ENCODE data around the gene HSPD1.

GRCh38 chr2:196165683-196165958 is 5.8 kb downstream of the STK17B start:
- PRO-cap: no peak

DNA sequence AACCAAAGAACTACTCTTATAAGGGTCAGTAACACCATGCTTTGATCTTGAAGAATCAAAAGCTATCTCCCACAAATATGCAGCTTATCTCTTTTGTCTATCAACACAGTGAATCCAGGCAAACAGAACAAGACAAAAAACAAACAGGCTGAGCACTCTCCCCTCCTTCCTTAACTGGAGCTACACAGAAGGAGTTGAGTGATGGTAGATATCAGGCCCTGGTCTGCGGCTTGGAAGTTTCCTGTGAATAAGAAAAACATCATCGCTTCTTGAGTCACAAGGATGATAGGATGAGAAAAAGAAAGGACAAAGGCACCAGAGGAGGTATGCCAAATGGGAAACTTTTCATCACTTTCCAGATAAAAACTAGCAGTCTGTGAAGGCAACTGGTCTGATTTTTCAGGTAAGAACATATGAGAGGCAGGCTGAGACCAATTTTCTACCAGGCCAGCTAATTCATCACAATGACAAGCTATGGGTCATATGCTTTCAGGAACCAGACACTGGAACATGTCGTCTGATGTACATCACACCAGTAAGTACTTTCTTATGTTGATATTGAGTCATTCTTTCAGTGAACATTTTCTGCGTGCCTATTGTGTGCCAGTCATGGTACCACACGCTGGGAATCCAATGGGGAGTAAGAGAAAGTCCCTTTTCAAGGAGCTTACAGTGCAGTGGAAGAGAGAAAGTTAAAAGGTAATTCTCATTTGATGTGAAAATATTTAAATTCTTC is 88.6 kb upstream of the STK17B start:
- PRO-cap: no peak

DNA sequence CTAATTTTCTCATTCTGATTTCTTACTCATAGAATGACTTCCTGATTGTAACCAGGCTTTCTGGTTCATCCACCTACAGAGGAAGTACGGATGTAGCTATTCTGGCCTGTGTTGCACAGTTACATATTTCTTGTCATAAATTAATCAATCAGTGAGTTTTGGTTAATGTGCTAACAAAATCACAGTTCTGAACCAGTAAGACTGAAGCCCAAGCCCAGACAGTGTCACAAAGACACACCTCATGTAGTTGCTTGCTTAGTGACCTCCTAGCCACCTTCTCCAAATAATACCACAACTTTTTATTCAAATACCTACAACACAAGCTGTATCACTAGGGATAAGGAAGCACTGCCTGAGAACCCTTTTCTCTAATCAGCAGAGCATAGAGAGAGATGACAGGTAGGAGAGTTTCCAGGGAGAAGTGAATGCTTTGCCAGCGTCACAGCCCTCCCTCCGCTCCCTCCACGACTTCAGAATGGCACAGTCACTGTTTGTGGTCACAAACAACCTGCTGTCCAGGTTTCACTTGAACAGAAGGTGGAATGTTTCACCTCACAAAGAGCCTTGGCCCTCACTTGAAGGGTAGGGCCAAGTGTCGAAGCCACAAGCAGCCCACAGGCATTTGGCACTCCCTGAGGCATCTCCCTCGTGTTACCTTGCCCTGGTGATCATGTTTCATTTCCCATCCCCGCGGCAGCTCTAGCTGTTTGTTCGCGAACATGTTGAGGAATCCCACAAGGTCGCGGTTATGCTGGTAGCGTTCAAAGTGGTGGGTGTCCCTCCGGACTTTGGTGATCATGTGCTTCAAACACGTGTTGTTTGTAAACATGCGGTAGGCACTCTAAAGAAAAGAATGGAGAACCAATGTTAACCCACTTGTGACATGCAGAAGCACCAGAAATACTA is 120.8 kb upstream of the STK17B start:
- PRO-cap: no peak

DNA sequence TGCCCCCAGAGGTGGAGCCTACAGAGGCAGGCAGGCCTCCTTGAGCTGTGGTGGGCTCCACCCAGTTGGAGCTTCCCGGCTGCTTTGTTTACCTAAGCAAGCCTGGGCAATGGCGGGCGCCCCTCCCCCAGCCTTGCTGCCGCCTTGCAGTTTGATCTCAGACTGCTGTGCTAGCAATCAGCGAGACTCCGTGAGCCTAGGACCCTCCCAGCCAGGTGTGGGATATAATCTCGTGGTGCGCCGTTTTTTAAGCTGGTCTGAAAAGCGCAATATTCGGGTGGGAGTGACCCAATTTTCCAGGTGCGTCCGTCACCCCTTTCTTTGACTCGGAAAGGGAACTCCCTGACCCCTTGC is 66.4 kb downstream of the HECW2 start:
- PRO-cap: no peak

DNA sequence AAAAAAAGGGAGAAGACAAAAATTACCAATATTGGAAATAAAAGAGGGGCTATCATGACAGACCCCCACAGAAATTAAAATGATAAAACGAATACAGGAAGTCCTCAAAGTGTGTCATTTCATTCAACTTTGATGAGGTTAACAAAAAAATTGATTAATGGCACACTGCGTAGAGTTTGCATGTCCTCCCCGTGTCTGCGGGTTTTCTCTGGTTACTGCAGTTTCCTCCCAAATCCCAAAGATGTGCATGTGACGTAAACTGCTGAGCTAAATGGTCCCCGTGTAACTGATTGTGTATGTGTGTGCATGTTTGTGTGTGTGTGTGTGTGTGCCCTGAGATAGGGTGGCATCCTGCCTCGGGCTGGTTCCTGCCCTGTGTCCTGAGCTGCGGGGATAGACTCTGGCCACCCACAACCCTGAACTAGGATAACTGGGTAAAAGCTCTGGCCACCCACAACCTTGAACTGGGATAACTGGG is 6.1 kb upstream of the CCDC150 start:
- PRO-cap: no peak

- PRO-cap: no peak
Observed at GRCh38 chr2:196914945-196916305, 11.1 kb downstream of the PGAP1 start.

DNA sequence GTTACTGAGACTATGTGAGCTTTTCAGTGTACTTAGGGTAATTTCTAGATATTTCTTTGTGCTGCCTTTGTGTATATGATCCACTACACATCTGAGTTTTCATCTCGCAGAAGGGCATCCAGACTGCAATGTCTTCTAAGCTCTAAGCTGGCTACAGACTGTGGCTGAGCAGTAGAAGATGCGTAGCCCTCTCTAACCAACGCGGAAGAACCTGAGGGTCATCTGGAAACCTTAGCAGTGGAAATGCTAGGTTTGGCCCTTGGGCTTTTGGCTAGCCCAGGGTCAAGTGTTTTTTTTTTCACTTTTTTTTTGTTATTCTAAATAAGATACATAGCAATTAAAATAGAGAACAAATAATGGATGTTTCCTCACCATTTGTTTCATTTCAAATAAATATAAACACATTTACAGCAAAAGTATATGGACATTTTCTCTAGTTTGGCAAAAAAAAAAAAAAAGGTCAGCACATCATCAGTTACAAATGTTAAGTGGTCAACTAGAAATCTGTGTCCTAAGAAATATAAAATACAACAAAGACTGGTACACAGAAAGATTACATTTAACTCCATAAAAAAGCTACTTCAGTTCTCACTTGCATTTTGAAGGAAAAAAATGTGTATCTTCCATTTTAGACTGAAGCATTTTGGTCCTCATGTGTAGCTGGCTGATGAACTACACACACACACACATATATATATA is 62.5 kb upstream of the PGAP1 start:
- PRO-cap: no peak

- PRO-cap: unidirectional peak, minus-strand start at chr2:197130443
Observed at GRCh38 chr2:197130355-197130704, 180.2 kb downstream of the ANKRD44 start.

- PRO-cap: no peak
Observed at GRCh38 chr2:197179893-197180562, 130.6 kb downstream of the ANKRD44 start.

GRCh38 chr2:197323263-197323844 is 12.8 kb upstream of the ANKRD44 start:
- PRO-cap: unidirectional peak, minus-strand start at chr2:197323667

- PRO-cap: no peak
Observed at GRCh38 chr2:197433655-197434046, 1.2 kb downstream of the SF3B1 start.

- PRO-cap: no peak
Observed at GRCh38 chr2:197488197-197488495, 11.5 kb downstream of the HSPD1 start.

DNA sequence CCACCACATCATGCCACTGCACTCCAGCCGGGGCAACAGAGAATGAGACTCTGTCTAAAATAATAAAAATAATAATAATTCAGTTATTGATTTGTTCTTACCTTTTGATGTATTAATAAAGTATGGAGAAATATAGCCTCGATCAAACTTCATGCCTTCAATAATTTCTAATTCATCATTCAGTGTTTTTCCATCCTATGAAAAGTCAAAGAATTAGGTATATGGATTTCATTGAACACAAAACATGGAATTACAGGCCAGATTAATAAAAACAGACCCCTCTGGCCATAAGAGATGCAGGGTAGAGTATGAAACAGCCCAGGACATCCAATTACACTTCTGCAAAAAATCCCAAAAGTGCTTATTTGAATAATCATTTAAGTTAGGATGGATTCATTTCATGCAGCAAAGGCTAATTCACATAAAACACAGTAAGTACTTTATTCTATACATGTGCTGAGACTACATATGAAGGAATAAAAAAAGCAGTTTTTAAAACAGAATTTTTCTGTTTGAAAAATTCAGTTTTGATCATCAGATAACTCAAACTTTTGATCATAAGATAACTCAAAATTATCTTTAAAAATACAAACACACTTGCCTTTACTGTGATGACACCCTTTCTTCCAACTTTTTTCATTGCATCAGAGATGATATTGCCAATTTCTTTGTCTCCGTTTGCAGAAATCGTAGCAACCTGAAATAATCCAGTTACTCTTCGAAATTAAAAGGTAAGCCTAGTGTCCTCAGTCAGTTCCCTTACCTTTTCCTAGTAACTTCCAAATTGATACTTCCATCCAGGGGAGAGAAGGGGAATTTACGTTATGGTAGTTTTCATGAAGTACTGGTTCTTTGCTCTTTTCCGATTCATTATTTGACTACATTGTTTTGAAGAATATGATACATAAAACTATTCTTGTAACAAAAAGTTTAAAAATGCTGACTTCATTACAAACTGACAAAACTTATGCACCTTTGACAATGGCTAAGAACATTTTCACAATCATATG is 5.3 kb downstream of the HSPD1 start:
- PRO-cap: no peak

GRCh38 chr2:197496937-197497681 is 2.5 kb downstream of the HSPD1 start:
- PRO-cap: no peak

GRCh38 chr2:197499683-197500501 is at the start of gene HSPD1:
Gene HSPD1 (minus strand): TSS chr2:197499840.
- PRO-cap: bidirectional peak, plus-strand start at chr2:197499745, minus-strand start at chr2:197499714; bidirectional peak, plus-strand start at chr2:197500381, minus-strand start at chr2:197499893

- PRO-cap: bidirectional peak, plus-strand start at chr2:197501230, minus-strand start at chr2:197501147
Observed at GRCh38 chr2:197500899-197501533, 837 bp downstream of the HSPE1 start.

- PRO-cap: no peak
Observed at GRCh38 chr2:197516169-197516872, 455 bp downstream of the MOB4 start.

DNA sequence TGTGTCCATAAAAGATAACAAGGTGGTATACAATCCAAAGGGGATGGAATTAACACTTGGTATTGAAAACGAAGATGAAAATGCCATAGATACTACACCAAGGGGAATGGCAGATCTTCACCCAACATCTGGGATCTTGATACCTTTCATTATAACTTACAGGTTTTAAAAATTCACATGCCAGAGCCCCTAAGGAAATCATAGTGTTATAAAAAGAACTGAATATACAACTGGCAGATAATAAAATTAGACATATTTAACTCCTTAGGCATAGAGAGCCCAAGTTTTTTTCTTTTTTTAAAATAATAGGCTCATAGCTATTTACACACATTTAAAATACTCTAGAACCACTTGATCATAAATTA is 53.2 kb downstream of the MOB4 start:
- PRO-cap: no peak

DNA sequence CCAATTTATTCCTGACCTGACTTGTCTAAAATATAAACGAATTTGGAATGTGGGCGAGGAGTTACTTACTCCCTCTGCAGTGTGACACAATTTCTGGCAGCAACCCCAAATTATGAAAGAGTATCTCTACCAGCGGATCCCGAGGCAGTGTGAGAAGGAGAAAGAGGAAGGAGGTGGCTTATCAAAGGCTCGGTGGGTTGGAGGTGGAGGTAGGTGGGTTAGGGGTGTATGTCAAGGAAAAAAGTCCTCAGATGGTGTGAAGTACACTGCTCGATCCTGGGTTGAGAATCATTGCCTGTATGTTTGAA is 76.1 kb downstream of the RFTN2 start:
- PRO-cap: no peak

GRCh38 chr2:199368348-199368930 is 89.3 kb downstream of the SATB2 start:
- PRO-cap: no peak

Measured in paraaortic lymph node (tissue), 1 donor.